B cell (primary cell): ENCODE data around the gene PIGR.

DNA sequence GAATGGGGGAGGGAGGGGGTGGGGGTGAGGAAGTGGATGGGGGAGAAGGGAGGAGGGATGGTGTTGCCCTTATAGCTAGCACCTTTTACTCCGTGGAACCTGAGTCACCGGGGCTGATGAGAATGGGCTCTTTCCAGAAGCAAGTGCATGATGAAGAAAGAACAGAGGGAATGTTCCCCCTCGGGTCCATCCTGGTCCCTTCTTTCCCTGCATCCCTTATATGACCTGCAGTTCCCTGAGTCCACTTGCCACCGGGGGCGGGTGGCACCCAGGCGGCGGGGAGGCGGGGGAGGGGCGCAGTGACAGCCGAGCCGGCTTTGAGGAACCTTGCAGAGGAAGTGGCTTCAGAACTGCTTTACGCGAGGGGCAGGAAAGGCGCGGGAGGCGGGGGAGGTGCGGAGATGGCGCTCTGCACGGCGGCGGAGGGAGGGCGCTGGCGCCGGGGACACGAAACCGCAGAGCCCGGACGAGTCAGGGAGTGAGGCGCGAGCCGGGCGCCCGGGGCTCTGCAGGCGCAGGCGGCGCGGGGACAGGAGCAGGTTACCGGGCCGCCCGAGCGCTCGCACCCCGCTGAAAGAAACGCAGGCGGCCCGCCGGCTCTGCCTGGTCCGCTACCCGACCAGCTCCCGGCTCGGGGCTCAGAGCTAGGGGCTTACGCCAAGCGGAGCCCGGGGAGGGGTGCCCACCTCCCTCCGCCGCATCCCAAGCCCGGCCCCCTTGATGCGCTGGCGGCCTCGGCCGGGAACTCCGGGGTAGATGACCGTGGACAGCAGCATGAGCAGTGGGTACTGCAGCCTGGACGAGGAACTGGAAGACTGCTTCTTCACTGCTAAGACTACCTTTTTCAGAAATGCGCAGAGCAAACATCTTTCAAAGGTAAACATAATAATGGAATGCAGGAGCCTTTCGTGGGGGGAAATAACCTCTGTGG, 49.8 kb downstream of the RASSF5 start:
- PRO-cap: unidirectional peak, plus-strand start at position 347 of the sequence; bidirectional peak, plus-strand start at position 753 of the sequence, minus-strand start at position 757 of the sequence
- CAGE, long polyA plus RNA: start-site peak on the plus strand centred at position 437 of the sequence, 131 bp wide, 579 and 737 reads in 2 replicates; start-site peak on the plus strand centred at position 706 of the sequence, 71 bp wide, 44 and 64 reads in 2 replicates

DNA sequence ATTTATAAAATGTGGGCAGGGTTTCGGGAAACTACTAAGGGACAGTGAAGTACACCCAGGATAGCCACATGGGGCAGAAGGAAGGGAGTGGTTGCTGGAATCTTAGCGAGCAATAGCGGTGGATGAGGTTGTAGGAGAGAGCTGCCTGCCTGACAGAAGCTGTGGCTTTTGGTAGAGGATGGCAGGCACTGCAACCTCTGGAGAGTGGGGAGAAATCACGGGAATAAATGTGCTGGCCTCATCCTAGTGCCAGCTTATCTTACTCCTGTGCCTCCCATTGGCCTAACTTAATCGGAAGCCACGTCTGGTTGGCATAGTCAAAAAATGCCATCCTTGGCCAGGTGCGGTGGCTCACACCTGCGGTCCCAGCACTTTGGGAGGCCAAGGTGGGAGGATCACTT, 23.4 kb upstream of the MAPKAPK2 start:
- PRO-cap: no peak
- CAGE, long polyA plus RNA: no peak

DNA sequence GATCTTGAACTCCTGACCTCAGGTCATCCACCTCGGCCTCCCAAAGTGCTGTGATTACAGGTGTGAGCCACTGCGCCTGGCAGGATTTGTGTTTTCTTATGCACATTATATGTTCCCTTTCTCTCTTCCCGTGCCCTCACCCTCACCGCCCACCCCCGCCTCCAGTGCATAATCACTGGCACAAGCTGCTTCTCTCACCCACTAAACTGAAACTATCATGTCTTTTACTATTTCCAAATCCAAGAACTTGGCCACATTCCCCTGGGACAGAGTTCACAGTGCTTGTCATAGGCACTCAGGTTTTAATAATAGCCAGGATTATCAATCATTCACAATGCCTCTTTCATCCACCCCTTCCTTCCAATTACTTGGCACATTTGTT, 17.8 kb upstream of the MAPKAPK2 start:
- PRO-cap: no peak
- CAGE, long polyA plus RNA: no peak

- PRO-cap: no peak
- CAGE, long polyA plus RNA: no peak
These were observed 38.9 kb downstream of the MAPKAPK2 start for GRCh38 chr1:206723370-206724178.

DNA sequence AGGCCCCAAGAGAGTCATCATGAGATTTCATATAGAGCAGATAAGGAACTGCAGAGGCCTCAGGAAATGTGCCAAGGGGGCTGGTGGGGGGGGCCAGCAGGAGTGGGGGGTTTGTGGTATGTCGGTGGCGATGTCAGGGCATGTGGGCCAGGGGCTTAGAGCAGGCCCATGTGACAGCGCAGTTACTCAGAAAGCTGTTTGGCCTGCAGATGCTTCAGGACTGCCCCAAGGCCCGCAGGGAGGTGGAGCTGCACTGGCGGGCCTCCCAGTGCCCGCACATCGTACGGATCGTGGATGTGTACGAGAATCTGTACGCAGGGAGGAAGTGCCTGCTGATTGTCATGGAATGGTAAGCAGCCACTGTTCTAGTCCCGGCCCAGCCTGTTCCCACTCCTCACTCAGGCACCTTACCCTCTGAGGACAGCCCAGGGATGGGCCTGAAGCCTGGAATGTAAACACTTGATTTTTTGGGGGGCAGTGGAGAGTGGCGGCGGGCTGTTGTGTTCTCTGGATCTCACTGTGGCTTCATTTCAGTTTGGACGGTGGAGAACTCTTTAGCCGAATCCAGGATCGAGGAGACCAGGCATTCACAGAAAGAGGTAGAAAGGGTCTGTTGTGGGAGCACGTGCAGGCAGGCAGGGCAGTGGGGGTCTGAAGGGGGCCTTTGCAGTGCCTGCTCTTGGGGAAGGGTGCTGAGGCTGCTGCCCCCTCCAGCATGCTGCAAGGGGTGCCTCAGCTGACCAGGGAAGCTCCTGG, 41.9 kb upstream of the IL19 start:
- PRO-cap: no peak
- CAGE, long polyA plus RNA: no peak

GRCh38 chr1:206737671-206738215, 32.8 kb upstream of the IL19 start:
- PRO-cap: no peak
- CAGE, long polyA plus RNA: no peak

GRCh38 chr1:206748330-206748717, 22.2 kb upstream of the IL19 start:
- PRO-cap: no peak
- CAGE, long polyA plus RNA: no peak

GRCh38 chr1:206936871-206937956, 9.1 kb downstream of the PIGR start:
- PRO-cap: no peak
- CAGE, long polyA plus RNA: no peak

DNA sequence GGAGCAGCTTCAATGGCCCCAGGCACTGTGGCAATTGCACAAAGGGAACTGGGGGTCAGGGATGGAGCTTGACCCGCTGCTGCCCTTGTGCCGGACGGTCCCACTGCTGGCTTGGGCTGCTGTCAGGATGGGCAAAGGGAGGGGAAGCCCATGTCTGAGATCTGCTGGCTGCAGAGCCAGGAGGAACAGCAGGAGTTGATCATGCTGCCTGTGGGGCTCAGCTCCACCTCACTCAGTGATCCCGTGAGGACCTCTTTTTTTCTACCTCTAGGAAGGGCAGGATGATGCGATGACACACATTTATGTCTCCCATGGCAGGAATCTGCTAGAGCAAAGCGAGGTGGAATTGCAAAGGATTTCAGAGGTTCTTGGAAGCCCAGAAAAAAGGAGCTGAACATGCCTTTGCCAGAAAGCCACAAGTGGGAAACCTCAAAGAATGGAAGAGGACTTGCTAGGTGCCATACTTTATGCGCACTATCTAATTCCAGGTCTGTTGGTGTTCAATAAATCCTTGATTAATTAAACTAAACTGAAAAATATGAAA, 891 bp downstream of the PIGR start:
- PRO-cap: no peak
- CAGE, long polyA plus RNA: no peak

DNA sequence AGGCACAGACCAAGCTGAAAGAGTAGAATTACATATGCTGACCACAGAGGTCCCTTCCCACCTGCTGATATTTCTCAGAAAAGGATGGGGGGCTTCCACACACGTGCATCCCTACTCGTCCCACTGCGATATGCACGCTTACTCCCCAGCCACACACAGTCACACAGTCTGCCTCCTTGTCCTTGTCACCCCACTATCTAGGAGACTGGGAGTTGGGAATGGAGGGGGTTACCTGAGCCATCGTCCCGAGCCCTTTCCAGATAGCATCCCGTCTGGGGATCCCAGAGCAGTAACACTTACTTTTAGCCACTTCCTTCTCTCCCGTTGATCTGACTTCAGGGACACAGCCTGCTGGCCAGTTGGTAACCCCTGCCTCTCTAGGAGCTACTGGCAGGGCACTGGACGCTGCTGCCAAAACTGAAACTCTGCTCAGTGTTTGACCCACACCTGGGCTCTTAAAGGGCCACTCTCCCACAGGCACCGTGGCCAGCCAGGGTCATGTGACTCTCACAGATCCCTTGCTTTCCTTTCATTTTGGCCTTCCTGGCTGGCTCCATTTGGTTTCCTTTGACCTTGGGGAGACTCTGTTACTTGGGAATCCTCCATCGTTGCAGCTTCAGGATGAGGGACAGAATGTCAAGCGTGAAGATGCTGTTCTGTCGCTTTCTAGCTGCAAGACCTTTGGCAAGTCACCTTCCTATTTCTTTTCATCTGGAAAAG, at the start of gene PIGR:
PIGR (minus strand) TSS at position 431 of the 720 bp plus-strand sequence.
- PRO-cap: no peak
- CAGE, long polyA plus RNA: no peak

- PRO-cap: no peak
- CAGE, long polyA plus RNA: no peak
These were observed 8.0 kb upstream of the FCAMR start for GRCh38 chr1:206978172-206978698.

- PRO-cap: no peak
- CAGE, long polyA plus RNA: no peak
These were observed 2.2 kb downstream of the C1orf116 start for GRCh38 chr1:207030401-207030788.

- PRO-cap: no peak
- CAGE, long polyA plus RNA: no peak
These were observed 1.6 kb upstream of the C1orf116 start for GRCh38 chr1:207034017-207034608.

DNA sequence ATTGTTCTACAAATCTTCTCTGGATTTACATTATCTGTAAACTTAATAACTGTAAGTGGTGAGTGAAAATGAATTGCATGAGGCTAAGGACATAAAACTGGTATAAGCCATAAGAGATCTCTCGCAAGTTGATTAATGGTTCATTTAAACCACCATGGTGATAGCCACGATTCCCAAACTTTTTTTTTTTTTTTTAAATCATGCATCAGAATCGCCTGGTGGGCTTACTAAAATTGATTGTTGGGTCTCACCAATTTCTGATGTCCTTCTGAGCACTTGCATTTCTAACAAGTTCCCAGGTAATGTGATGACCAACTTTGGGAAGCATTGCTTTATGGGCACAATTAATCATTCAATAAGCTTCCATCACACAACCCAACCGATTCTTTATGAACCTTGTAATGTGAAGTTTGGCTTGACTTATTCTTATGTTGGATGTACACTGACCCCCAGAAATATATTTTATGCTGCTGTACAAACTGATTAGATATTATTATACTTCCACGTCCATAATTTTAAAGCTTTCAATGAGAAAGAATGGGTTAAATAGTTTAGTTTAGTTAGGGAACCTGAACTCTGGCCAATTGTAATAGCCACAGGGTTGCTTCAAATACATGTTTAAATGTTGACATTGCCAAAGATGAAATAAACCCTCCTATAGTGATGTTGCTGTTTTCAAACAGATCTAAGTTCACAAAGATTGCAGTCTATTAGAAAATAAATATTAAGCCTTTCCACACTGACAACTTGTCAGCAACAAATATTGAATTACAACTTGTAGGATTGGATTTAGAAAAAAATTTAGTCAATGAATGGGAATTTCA, 8.0 kb downstream of the YOD1 start:
- PRO-cap: no peak
- CAGE, long polyA plus RNA: no peak

DNA sequence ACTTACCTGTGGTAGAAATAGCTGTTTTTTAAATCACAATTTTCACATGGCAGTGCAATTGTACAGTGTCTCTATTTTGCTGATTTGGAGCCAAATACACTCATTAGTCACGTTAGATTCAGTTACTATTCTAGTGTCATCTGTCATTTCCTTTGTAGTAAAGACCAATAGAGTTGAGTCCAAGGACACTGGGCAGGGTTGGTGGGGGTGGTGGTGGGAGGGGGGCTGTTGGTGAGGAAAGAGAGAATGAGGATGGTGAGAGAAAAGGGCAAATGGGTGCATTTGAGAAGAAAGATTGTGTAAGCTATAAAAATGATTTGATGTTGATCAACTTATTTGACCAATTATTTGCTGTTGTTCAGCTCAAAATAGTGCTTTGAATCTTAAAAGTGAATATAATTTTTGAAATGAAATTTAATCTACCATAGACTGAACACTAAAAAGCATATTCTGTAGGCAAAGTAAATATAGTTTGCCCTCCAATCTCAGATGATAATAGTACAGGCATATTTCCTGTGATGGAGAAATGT, 33.7 kb downstream of the CD55 start:
- PRO-cap: no peak
- CAGE, long polyA plus RNA: no peak

GRCh38 chr1:207497817-207498381, 1.9 kb downstream of the CR1 start:
- PRO-cap: no peak
- CAGE, long polyA plus RNA: no peak

GRCh38 chr1:207752214-207753039, 573 bp downstream of the CD46 start:
- PRO-cap: bidirectional peak, plus-strand start at chr1:207752391, minus-strand start at chr1:207752324
- CAGE, long polyA plus RNA: no peak

GRCh38 chr1:207755953-207756695, 4.3 kb downstream of the CD46 start:
- PRO-cap: no peak
- CAGE, long polyA plus RNA: no peak

GRCh38 chr1:207797298-207798464, 45.8 kb downstream of the CD46 start:
- PRO-cap: no peak
- CAGE, long polyA plus RNA: no peak

DNA sequence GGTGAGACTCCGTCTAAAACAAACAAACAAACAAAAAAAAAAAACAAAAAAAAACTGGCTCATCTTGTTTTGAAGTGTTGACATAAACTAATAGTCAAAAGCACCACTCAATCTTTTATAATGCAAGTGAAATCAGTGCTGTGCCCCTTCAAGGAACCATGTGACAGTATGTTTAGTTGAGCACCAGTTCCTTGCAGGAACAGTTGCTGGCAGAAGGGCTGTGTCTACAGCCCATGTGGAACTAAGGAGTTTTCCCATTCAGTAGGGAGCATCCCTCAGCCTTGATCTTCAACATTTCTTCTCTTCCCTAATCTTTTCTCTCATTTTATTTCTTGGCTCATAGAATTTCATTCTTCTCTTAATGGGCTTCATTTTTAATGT, 49.1 kb downstream of the CD46 start:
- PRO-cap: no peak
- CAGE, long polyA plus RNA: no peak